SK-N-SH (cell line): ENCODE measurements around a stretch of chr10.

- RRBS, result 40% methylated on average over 2 of the region's 9 CpGs
CAGE:
- cytosol, long polyA plus RNA, result no peak
- long polyA plus RNA, result no peak
- nucleus, long polyA plus RNA, result no peak
These were observed 241.5 kb downstream of the WDR37 start for GRCh38 chr10:1297647-1298053.

GRCh38 chr10:3036068-3036518 lies 31.3 kb upstream of the PFKP start:
- RRBS, result no CpG with 5 or more reads among the region's 5 CpGs
CAGE:
- cytosol, long polyA plus RNA, result no peak
- long polyA plus RNA, result no peak
- nucleus, long polyA plus RNA, result no peak

GRCh38 chr10:3048162-3048499 lies 19.2 kb upstream of the PFKP start:
- RRBS, result no CpG with 5 or more reads among the region's 7 CpGs
CAGE:
- cytosol, long polyA plus RNA, result no peak
- long polyA plus RNA, result no peak
- nucleus, long polyA plus RNA, result no peak

DNA sequence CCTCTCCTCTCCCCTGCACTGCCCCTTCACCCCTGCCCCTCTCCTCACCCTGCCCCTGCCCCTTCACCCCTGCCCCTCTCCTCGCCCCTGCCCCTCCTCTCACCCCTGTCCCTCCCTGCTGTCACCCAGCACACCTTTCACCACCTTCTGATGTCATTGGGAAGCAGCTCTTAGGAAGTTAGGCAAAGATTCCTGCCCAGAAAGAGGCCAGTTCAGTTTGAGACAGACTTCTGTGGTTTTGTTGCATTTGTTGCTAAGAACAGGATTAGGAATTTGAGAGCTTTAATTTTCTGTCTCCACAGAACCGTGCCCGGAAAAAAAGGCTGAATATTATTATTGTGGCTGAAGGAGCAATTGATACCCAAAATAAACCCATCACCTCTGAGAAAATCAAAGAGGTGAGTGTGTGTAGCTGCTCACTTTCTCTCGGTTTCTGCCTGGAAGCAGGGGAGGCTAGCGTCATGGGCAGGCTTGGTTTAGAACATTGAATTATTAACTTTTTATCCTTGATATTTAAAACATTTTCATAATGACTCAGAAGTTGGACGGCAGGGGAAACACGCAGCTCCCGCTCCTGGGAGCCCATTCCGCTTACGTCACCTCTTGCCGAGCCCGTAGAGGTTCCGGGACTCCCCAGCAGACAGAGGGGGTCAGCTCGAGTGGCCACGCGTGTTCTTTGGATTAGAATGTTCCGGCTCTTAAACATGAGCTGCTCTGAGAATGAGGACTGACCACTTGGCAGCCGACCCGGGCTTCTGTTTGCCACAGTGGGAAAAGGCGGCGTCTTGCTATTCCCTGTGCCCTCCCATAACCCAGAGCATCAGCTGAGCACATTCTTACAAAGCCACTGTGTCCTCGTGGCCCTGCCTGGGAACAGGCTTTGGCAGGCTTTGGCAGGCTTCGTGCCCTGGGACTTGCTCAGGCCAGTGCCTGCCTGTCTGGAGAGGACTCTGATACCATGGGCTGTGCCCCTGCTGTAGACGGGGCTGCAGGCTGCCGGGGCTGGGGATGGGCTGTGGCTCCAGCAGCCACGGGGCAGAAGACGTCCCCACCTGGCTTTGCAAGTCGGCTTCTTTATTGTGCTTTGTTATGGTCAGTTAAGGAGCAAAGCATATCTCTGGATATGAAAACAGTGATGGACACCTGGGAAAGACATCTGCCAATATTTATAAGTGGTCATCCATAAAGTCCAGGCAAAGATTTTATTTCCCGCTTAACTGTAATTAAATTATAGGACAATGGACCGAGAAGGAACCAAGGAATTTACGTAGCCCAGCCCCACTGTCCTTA lies 40.0 kb downstream of the PFKP start:
- RRBS, result 63% methylated on average over 7 of the region's 31 CpGs
CAGE:
- cytosol, long polyA plus RNA, result no peak
- long polyA plus RNA, result no peak
- nucleus, long polyA plus RNA, result no peak

GRCh38 chr10:3248495-3248965 lies 75.9 kb upstream of the PITRM1 start:
- RRBS, result no CpG with 5 or more reads among the region's 3 CpGs
CAGE:
- cytosol, long polyA plus RNA, result no peak
- long polyA plus RNA, result no peak
- nucleus, long polyA plus RNA, result no peak

DNA sequence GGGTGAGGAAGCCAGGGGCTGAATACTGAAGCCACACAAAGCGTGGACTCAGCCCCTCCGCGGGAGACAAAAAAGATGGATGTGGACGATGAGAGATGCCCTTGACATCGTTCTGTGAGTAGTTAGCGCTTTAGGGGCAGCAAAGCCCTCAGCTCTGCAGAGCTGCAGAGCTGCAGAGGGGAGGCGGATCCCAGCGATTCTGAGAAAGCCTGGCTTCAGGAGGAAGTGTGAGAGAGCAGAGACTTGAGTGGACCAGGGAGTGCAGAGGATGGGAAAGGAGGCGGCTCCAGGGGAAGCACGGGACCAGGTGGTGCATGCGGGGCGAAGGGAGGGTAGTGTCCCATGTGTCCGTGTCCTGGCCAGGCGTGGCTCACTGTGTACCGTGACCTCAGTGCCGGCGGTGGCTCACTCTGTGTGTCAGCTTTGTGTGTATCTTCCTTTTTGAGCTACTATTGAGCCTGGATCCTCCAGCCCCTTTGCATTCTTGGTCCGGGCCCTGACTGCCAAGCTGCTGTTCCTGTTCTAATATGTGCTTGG lies 250.8 kb upstream of the PITRM1 start:
- RRBS, result over 99% methylated on average over 3 of the region's 18 CpGs
CAGE:
- cytosol, long polyA plus RNA, result no peak
- long polyA plus RNA, result no peak
- nucleus, long polyA plus RNA, result no peak

DNA sequence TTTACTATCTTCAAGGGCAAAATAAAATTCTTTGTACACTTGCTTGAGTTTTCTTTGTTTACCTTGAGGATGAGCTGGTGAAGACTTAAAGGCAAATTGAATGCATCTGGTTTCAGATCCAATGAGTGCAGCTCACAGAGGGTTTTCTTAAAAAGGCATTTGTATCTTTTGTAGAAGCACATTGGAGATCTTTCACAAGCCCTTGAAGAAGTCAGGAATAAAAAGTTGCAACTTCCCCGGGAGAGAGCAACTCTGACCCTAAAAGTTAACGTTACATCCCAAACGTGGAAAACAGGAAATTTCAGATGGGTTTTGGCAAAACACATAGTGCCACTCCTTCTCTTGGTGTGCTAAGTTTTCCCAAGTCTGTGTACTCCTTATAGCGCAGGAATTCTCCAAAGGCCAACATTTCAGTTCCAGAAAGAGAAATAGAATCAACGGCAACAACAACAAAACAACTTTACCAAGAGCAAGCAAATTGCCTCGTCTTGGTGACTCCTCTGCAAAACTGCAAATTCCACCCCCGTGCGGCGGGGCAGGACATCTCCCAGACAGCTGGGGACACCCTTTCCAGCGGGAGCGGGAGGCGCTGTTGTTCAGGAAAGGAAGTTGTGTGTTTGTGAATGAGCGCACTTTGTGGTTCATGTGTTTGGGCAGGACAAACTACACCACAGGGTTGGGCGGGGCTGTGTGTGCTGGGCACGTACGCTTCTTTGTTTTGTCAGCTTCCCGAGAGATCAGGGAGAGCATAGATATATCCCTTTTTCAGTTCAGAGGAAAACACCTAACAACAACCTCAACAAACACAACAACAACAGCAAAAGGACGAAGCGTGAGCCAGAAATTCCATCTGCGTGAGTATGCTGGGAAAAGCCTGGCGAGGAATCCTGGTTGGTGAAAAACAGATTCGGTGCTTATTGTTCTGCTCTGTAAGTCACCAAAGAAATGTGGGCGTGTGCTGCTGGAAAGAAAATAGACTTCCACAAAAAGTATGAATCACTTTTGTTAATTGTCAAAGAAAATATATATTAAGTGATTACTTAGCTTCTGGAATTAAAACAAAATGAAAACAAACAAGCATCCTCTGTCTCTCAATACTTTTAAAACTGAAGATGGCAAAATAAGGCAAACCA lies 294.7 kb upstream of the PITRM1 start:
- RRBS, result no CpG with 5 or more reads among the region's 23 CpGs
CAGE:
- cytosol, long polyA plus RNA, result no peak
- long polyA plus RNA, result no peak
- nucleus, long polyA plus RNA, result no peak

GRCh38 chr10:3486255-3486794 lies 298.7 kb downstream of the KLF6 start:
- RRBS, result no CpG with 5 or more reads among the region's 9 CpGs
CAGE:
- cytosol, long polyA plus RNA, result no peak
- long polyA plus RNA, result no peak
- nucleus, long polyA plus RNA, result no peak

- RRBS, result 95% methylated on average over 3 of the region's 13 CpGs
CAGE:
- cytosol, long polyA plus RNA, result no peak
- long polyA plus RNA, result no peak
- nucleus, long polyA plus RNA, result no peak
These were observed 64.3 kb downstream of the KLF6 start for GRCh38 chr10:3720407-3721380.

GRCh38 chr10:3774734-3775203 lies 10.2 kb downstream of the KLF6 start:
- RRBS, result no CpG with 5 or more reads among the region's 12 CpGs
CAGE:
- cytosol, long polyA plus RNA, result no peak
- long polyA plus RNA, result no peak
- nucleus, long polyA plus RNA, result no peak

GRCh38 chr10:3776655-3777771 lies 8.0 kb downstream of the KLF6 start:
- RRBS, result no CpG with 5 or more reads among the region's 15 CpGs
CAGE:
- cytosol, long polyA plus RNA, result no peak
- long polyA plus RNA, result no peak
- nucleus, long polyA plus RNA, result no peak

GRCh38 chr10:3783332-3783681 lies 1.7 kb downstream of the KLF6 start:
- RRBS, result 2% methylated on average over 4 of the region's 12 CpGs
CAGE:
- cytosol, long polyA plus RNA, result no peak
- long polyA plus RNA, result no peak
- nucleus, long polyA plus RNA, result no peak

GRCh38 chr10:3825232-3825734 lies 40.3 kb upstream of the KLF6 start:
- RRBS, result no CpG with 5 or more reads among the region's 9 CpGs
CAGE:
- cytosol, long polyA plus RNA, result no peak
- long polyA plus RNA, result no peak
- nucleus, long polyA plus RNA, result no peak

- RRBS, result no CpG with 5 or more reads among the region's 6 CpGs
CAGE:
- cytosol, long polyA plus RNA, result no peak
- long polyA plus RNA, result no peak
- nucleus, long polyA plus RNA, result no peak
These were observed 144.7 kb upstream of the KLF6 start for GRCh38 chr10:3929717-3930104.

GRCh38 chr10:3961090-3961687 lies 176.2 kb upstream of the KLF6 start:
- RRBS, result no CpG with 5 or more reads among the region's 7 CpGs
CAGE:
- cytosol, long polyA plus RNA, result no peak
- long polyA plus RNA, result no peak
- nucleus, long polyA plus RNA, result no peak

GRCh38 chr10:3978678-3979185 lies 193.7 kb upstream of the KLF6 start:
- RRBS, result no CpG with 5 or more reads among the region's 4 CpGs
CAGE:
- cytosol, long polyA plus RNA, result no peak
- long polyA plus RNA, result no peak
- nucleus, long polyA plus RNA, result no peak

GRCh38 chr10:4034721-4035764 lies 250.0 kb upstream of the KLF6 start:
- RRBS, result no CpG with 5 or more reads among the region's 15 CpGs
CAGE:
- cytosol, long polyA plus RNA, result no peak
- long polyA plus RNA, result no peak
- nucleus, long polyA plus RNA, result no peak

DNA sequence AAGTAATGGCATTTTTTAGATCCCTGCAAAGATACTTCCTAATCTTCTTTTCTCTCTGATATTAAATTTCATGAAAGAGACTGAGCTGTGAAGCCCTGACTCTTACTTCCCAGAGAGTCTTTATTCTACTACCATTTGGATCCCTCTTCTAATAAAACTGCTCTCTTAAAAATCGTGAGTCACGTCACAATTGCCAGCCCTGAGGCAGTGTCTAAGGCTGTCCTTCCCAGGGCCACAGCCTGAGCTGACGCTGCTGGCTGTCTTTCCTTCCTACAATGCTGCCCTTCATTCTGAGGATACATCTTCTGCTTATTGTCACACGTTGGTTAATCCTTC lies 283.2 kb upstream of the KLF6 start:
- RRBS, result no CpG with 5 or more reads among the region's 4 CpGs
CAGE:
- cytosol, long polyA plus RNA, result no peak
- long polyA plus RNA, result no peak
- nucleus, long polyA plus RNA, result no peak

- RRBS, result no CpG with 5 or more reads among the region's 3 CpGs
CAGE:
- cytosol, long polyA plus RNA, result no peak
- long polyA plus RNA, result no peak
- nucleus, long polyA plus RNA, result no peak
These were observed 346.9 kb upstream of the KLF6 start for GRCh38 chr10:4131905-4132316.

DNA sequence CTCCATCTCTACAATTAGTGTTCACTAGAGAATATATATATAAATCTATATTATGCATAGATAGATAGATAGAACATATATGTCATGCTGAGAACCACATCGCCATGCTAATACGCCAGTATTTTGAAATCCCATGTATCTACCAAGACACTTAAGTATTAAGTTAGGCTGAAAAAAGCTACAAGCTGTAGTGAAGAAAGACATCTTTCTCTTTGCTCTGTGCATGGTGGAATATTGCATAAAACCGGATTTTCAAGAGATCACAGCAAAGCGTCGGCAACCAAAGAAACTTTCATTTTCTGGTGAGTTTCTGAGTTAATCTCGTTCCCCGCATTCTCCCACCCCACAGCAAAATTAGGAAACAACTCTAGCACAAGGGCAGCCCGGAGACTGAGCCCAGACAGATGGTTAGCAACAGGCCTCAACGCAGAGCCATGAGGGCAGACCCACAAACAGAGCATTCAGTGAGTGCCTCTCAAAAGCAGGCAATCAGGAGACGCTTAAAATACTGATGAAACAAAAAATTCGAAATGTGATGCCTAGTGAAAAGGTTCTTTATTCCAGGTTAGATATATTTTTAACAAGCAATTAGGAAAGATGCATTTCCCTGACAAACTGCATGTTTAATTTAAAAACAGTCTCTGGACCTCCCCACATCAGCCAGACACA lies 396.0 kb upstream of the KLF6 start:
- RRBS, result no CpG with 5 or more reads among the region's 11 CpGs
CAGE:
- cytosol, long polyA plus RNA, result no peak
- long polyA plus RNA, result no peak
- nucleus, long polyA plus RNA, result no peak